A673 (cell line): Measurements from ENCODE around the genes FIP1L1 and KIT.

- PRO-cap: no peak
These were observed 92.6 kb downstream of the RASL11B start for GRCh38 chr4:52954440-52955357.

DNA sequence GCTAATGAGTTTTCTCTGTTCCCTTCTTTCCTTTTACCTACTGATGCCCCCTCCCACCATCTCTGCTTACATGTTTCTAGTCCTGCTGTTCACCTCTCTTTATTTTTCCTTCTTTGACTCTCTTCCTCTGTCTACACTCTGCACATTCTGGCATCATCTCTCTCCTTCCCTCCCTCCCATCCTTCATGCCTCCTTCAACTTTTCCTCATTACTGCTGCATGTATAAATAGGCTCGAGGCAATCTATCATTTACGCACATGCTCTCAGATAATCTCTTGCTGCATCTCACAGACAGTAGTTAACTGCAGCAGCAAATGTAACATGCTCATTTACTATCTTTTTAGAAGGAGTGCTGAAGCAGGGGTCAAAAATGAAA is 127.7 kb downstream of the RASL11B start:
- PRO-cap: no peak

- PRO-cap: bidirectional peak, plus-strand start at chr4:53377645, minus-strand start at chr4:53377458; unidirectional peak, minus-strand start at chr4:53378106
These were observed at the start of gene FIP1L1 for GRCh38 chr4:53377077-53378434. FIP1L1 (plus strand) TSS chr4:53377641.

- PRO-cap: no peak
These were observed 25.2 kb downstream of the FIP1L1 start for GRCh38 chr4:53402379-53403219.

DNA sequence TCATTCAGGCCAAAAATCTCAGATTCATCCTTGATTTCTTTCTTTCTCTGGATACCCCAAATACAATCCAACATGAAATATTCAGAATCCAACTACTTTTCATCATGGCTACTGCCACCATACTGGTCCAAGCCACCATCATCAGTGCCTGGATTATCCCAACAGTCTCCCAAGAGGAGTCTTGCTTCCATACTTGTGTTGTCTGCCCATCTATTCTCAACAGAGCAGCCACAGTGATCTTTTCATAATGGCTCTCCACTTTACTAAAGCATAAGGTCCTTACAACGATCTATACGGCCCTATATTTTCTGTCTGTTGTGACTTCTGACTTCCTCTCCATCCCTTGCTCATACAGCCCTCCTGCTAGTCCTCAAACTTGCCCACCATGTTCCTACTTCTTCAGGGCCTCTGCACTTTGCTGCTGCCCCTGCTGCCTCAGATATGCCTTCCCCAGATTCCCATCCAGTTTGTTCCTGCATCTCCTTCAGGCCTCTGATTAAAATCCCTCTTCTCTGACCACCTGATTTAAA is 77.6 kb downstream of the LNX1 start:
- PRO-cap: no peak

GRCh38 chr4:53908607-53909069 is 155.8 kb downstream of the CHIC2 start:
- PRO-cap: no peak

- PRO-cap: no peak
These were observed 511 bp upstream of the CHIC2 start for GRCh38 chr4:54065030-54065201.

DNA sequence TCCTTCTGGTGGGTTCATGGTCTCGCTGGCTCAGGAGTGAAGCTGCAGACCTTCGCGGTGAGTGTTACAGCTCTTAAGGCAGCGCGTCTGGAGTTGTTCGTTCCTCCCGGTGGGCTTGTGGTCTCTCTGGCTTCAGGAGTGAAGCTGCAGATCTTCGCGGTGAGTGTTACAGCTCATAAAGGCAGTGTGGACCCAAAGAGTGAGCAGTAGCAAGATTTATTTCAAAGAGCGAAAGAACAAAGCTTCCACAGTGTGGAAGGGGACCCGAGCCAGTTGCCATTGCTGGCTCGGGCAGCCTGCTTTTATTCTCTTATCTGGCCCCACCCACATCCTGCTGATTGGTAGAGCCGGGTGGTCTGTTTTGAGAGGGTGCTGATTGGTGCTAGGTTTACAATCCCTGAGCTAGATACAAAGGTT is 54.3 kb downstream of the GSX2 start:
- PRO-cap: unidirectional peak, minus-strand start at position 275 of the sequence

DNA sequence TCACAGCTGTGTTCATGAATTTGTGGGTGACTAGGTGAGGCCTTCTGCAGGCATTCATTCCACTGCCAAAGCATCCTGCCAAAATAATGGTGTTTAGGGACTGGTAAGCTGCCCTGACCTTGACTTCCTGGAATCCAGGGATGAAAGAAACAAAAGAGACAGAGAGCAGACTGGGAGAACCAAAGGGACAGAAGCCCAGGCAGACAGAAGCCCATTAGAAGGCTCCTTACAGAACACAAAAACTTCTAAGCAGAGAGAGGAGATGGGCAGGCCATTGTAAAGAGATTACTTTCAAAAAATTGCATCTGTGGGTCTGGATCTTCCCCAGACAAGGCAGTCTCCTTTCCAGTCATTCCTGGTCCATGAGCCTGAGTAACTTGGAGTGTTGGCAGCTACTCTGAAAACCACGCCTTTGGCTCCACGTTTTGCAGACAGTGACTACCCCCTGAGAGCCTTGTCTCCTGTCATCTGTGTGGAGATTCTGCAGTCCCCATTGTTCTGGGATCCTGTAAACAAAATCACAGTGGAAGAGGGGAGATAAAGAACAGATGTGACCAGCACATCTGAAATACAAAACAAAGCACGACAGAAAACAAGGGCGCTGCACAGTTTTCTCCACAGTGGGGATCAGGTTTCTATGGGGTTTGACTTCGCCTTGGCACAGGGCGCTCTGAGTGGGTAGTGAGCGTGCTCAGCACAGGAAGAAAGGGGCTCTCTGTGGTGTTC is 31.9 kb upstream of the PDGFRA start:
- PRO-cap: no peak

- PRO-cap: no peak
These were observed 1.0 kb upstream of the PDGFRA start for GRCh38 chr4:54227883-54228643.

GRCh38 chr4:54539410-54540064 is 118.2 kb upstream of the KIT start:
- PRO-cap: no peak

DNA sequence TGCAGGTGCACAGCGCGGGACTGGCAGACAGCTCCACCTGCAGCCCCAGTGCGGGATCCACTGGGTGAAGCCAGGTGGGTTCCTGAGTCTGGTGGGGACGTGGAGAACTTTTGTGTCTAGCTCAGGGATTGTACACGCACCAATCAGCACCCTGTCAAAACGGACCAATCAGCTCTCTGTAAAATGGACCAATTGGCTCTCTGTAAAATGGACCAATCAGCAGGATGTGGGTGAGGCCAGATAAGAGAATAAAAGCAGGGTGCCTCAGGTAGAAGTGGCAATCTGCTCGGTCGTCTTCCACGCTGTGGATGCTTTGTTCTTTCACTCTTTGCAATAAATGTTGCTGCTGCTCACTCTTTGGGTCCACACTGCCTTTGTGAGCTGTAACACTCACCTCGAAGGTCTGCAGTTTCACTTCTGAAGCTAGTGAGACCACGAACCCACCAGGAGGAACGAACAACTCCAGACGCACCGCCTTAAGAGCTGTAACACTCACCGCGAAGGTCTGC is 24.8 kb upstream of the KIT start:
- PRO-cap: no peak

GRCh38 chr4:54657153-54658235 is at the start of gene KIT:
KIT (plus strand) TSS chr4:54657957.
- PRO-cap: unidirectional peak, plus-strand start at chr4:54657957

- PRO-cap: no peak
These were observed 9.7 kb upstream of the SRD5A3 start for GRCh38 chr4:55336084-55337035.

DNA sequence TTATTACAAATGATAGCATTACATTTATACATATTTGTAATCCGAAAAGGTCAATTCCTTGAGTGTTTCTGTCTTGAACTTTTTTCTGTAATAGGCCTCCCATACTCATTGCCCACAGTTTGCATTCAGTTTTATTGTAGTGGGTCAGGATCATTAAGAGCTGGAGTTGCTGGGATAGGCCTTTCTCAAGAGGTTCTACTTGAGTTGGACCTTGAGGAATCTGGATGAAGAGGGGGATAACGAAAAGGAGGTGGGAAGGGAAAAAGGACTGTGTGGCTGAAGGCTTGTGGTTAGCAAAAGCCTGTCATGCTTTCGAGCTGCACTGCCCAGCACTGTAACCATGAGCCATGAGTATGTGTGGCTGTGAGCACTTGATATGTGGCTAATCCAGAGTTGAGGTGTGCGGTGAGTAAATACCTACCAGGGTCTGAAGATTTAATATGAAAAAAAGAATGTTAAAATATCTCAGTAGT is 11.3 kb downstream of the TMEM165 start:
- PRO-cap: no peak

GRCh38 chr4:55407451-55408313 is 11.9 kb downstream of the TMEM165 start:
- PRO-cap: no peak

- PRO-cap: no peak
These were observed 21.2 kb downstream of the TMEM165 start for GRCh38 chr4:55416615-55417690.

DNA sequence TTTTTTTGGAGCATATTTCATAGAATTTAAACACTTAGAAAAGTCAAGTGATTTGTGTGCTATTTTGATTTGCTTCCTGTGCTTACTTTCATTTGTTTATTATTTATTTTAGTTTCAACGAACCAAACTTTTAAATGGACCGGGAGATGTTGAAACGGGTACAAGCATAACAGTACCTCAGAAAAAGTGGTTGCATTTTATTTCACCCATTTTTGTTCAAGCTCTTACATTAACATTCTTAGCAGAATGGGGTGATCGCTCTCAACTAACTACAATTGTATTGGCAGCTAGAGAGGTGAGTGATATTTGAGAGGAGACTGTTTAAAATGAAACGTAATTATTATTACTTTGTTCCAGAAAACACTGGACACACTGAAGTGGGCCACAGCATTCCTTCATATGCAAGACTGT is 21.9 kb downstream of the TMEM165 start:
- PRO-cap: no peak

DNA sequence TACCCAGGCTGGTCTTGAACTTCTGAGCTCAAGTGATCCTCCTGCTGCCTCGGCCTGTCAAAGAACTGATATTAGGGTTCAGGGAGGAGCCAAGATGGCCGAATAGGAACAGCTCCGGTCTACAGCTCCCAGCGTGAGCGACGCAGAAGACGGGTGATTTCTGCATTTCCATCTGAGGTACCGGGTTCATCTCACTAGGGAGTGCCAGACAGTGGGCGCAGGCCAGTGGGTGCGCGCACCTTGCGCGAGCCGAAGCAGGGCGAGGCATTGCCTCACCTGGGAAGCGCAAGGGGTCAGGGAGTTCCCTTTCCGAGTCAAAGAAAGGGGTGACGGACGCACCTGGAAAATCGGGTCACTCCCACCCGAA is 17.0 kb downstream of the NMU start:
- PRO-cap: no peak

DNA sequence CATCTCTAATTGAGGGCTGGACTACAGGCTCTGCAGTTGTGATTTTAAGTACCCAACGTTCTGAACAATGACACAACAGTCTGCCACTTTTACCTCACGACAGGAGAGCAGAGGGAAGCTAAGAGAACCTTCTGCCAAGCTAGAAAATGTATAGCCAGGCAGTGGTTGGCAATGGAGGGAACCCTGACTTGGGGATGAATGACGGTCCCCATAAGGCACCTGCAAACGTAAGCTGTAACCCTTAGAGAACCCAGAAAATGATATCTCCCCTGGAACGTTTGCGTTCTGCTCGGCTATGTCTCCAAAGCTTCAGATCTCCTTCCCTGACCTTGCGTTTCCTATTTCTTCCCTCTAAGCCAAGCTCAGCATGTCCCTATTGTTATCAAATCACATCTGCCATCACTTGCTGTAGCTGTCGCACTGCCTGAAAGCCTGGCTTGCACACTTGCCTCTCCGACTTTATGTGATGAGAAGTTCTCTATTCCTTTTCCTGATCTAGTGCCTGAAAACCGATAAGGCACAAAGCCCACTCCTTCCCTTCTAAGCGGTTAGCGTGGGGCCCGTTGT is 1.0 kb downstream of the NMU start:
- PRO-cap: no peak